Urinary bladder (tissue), 3 donors: ENCODE measurements around the genes TMEM255A, MCTS1, DCAF12L1 and ACTRT1.

DNA sequence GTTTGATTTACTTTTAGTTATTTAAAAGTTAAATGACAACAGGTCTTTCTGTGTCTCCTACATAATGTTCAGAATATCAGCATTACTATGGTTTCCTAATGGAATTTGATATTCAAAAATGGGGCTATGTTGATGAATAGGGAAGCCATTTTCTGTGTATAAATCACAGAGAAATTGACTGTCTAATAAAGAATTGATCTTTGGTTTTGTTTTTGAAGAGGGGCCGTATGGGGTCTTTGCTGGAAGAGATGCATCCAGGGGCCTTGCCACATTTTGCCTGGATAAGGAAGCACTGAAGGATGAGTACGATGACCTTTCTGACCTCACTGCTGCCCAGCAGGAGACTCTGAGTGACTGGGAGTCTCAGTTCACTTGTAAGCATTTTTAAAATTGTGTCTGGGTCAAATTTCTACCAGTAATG, 4.0 kb downstream of the PGRMC1 start:
- PRO-cap = no peak
- RAMPAGE, long total RNA = no peak

DNA sequence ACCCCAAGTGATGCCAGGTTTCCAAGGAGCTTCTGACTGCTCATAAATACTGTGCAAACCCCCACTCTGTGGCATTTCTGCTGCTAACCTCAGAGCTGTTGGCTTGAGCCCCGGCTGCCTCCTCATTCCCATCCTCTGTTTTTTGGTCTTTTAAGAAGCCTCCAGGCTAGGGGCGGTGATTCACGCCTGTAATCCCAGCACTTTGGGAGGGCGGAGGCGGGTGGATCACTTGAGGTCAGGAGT, 11.2 kb downstream of the SLC25A43 start:
- PRO-cap = unidirectional peak, minus-strand start at position 127 of the sequence
- RAMPAGE, long total RNA = no peak

DNA sequence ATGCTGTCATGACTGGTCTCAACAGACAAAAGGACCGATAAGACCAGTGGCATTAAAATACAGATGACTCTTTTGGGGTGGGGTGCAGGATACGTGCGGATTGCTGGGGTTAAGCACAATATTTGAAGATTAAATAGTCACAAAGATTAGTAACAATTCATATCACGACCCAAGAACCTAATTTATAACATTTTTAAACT, 9.1 kb downstream of the ZBTB33 start:
- PRO-cap = no peak
- RAMPAGE, long total RNA = no peak

GRCh38 chrX:120310980-120311803, at the start of gene TMEM255A:
Gene TMEM255A (minus strand): TSS chrX:120311461.
- PRO-cap = unidirectional peak, minus-strand start at chrX:120311167
- RAMPAGE, long total RNA = no peak

DNA sequence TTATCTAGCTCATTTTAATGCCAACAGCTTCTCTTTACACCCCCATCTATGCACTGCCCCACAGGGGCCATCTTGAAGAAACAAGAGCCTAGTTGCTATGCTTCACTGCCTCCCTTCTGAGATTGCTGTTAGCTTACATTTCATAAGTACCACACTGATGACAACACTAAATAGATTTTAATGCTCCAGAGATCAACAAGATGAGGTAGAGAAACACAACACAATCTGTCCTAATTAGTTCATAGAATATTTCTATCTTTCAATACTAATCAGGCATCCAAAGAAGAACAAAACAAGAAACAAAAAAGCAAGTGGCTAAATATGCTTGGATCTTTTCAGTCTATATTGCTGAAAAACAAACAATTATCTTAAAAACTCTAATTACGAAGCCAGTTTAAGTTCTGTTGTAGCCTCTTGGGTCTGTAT, 38.8 kb downstream of the LAMP2 start:
- PRO-cap = no peak
- RAMPAGE, long total RNA = no peak

DNA sequence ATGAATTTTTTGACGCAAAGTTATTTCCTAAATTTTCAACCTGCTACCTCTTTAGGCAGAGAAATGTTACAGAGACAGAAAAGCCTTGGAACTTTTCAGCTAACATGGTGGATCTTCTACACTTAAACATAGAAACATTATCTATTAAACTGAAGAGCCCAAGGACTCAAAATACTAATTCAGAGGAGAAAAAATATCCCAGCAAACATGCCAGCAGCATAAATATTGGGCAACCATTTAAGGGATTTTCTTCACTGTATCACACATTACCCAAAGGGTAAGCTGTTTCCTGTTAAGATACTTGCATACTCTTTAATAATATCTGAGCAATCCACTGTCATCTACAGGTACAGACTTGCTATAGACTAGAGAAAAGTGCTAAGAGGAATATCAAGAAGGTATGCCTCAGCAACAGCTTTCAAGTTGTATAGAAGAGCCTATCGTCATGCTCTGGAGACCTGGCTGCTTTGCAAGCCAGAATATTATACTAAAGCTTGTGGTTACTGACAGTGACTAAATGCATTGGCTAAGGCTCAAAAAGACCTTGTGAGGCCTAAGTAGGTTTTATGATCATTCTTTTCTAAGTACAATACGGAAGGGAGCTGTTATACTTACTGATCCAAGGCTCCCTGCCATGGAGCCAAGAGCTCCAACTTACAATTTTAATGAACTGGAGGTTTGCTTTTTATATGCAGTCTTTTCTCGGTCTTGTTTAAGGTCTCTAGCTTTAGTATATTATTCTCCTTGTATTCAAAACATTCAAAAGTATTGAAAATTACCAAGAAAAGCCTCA, 11.4 kb downstream of the LAMP2 start:
- PRO-cap = no peak
- RAMPAGE, long total RNA = no peak

DNA sequence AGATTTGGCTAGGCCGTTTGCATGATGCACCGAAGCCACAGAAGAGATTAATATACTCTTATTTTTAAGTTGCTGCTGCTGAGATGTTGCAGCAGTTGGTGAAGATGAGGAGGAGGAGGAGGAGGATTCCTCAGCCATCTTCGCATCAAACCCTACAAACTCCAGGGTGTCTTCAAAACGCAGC, 714 bp downstream of the CUL4B start:
- PRO-cap = no peak
- RAMPAGE, long total RNA = no peak

DNA sequence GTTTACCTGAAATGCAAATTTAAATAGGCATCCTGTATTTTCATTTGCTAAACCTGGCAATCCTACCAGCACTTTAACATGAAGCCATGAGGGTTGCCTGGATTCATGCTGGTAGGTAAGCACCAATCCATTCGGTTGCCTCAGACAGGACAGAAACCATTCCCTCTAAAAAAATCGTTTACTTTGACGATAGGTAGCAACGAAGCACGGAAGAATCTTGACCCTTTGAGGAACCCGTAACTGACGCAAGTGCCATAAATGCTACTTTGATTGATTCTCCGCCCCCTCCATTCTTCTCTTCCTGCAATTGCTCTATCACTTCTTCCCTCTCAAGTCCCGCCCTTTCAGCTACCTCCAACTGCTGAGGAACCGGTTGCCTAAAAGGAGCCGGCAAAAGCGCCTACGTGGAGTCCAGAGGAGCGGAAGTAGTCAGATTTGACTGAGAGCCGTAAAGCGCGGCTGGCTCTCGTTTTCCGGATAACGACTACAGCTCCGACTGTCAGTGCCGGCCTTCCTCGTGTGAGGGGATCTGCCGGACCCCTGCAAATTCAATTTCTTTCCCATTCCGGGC, at the start of gene MCTS1:
Gene MCTS1 (plus strand): TSS at position 469 of the 571 bp plus-strand sequence.
- PRO-cap = unidirectional peak, plus-strand start at position 432 of the sequence; unidirectional peak, plus-strand start at position 480 of the sequence
- RAMPAGE, long total RNA = start-site peak on the plus strand centred at position 486 of the sequence, 34 bp wide, 81 and 128 reads in 2 replicates

- PRO-cap = no peak
- RAMPAGE, long total RNA = no peak
These were observed 119.3 kb upstream of the C1GALT1C1 start for GRCh38 chrX:120749061-120749553.

GRCh38 chrX:121191680-121192156, 144.3 kb downstream of the GLUD2 start:
- PRO-cap = no peak
- RAMPAGE, long total RNA = no peak

- PRO-cap = unidirectional peak, plus-strand start at chrX:123201867
- RAMPAGE, long total RNA = no peak
These were observed 17.5 kb downstream of the GRIA3 start for GRCh38 chrX:123201566-123201947.

- PRO-cap = no peak
- RAMPAGE, long total RNA = no peak
These were observed 32.9 kb downstream of the GRIA3 start for GRCh38 chrX:123216804-123217582.

- PRO-cap = no peak
- RAMPAGE, long total RNA = no peak
These were observed 33.0 kb downstream of the STAG2 start for GRCh38 chrX:123994526-123994971.

DNA sequence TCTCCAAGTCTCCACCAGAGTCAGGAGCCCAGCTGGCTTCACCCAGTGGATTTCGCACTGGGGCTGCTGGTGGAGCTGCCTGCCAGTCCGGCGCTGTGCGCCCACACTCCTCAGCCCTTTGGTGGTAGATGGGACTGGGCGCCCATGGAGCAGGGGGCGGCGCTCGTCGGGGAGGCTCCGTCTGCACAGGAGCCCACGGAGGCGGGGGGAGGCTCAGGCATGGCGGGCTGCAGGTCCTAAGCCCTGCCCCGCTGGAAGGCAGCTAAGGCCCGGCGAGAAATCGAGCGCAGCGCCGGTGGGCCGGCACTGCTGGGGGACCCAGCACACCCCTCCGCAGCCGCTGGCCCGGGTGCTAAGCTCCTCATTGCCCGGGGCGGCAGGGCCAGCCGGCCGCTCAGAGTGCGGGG, 370.8 kb downstream of the TEX13C start:
- PRO-cap = no peak
- RAMPAGE, long total RNA = no peak

GRCh38 chrX:126552706-126553251, at the start of gene DCAF12L1:
Gene DCAF12L1 (minus strand): TSS chrX:126552814.
- PRO-cap = no peak
- RAMPAGE, long total RNA = no peak

- PRO-cap = no peak
- RAMPAGE, long total RNA = no peak
These were observed 257.5 kb downstream of the PRR32 start for GRCh38 chrX:127076958-127077423.

- PRO-cap = no peak
- RAMPAGE, long total RNA = no peak
These were observed at the start of gene ACTRT1 for GRCh38 chrX:128052250-128052620. Gene ACTRT1 (minus strand): TSS chrX:128052403.

DNA sequence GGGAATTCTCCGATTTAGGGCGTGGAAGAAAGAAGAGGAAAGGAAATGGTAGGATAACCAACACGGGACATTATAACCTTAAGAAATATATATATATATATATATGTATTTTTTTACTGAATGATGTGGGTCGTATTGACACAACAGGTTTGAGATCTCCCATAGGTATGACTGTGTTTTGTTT, 275 bp upstream of the OCRL start:
- PRO-cap = no peak
- RAMPAGE, long total RNA = no peak

- PRO-cap = no peak
- RAMPAGE, long total RNA = no peak
These were observed 13.1 kb downstream of the OCRL start for GRCh38 chrX:129553004-129553631.

- PRO-cap = no peak
- RAMPAGE, long total RNA = no peak
These were observed 11.5 kb upstream of the APLN start for GRCh38 chrX:129666285-129666645.